ENCODE measurements around the genes L1CAM, DNASE1L1 and FAM3A.

- PRO-cap, 2 experiments, result no peak in any of the 2 experiments
Measured at GRCh38 chrX:153688546-153688920, 807 bp downstream of the SLC6A8 start.

GRCh38 chrX:153695414-153696476 lies 8.0 kb downstream of the SLC6A8 start:
- PRO-cap, 2 experiments, result no peak in any of the 2 experiments

DNA sequence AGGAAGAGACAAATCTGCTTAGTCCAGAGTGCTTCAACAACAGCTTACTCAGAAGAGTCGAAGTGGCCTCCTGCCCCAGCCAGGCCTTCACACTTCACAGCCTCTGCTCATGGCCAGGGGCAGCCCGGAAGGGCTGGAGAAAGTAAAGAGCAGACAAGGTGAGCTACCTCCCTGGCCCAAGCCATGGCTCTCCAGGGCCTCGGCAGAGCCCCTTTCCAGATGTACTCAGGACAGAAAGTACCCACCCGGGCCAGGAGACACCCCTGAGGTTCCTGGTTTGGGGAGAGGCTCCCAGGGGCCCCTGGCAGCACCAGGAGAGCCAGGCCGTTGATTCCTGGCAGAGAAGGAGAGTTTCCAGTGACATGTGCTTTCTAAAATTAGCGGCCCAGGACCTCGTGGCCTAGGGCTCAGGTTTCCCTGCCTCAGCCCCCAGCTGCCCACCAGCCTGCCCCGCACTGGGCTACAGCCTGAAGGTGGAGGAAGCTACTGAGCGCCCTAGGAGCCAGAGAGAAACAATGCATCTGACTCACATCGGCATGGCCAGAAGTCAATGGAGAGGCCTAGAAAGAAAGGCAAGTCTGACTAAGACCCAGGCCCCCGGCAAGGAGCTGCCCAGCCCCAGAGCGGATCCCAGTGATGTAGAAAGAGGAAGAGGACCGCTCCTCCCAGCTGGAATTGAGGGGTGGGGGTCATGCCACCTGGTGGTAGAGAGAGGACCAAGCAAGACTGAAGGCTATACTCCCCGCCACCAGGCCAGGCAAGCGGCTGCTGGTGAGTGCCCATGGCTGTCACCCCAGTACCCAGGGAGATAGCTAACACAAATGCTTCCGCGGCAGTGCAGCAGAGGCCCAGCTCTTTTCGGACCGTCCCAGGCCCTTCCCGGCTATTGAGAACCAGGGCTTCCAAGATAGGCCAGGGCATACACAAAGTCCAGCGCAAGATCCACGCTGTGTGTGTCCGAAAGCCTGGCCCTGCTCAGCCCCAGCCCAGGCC lies 17.7 kb downstream of the SLC6A8 start:
- PRO-cap, 2 experiments, result no peak in any of the 2 experiments

DNA sequence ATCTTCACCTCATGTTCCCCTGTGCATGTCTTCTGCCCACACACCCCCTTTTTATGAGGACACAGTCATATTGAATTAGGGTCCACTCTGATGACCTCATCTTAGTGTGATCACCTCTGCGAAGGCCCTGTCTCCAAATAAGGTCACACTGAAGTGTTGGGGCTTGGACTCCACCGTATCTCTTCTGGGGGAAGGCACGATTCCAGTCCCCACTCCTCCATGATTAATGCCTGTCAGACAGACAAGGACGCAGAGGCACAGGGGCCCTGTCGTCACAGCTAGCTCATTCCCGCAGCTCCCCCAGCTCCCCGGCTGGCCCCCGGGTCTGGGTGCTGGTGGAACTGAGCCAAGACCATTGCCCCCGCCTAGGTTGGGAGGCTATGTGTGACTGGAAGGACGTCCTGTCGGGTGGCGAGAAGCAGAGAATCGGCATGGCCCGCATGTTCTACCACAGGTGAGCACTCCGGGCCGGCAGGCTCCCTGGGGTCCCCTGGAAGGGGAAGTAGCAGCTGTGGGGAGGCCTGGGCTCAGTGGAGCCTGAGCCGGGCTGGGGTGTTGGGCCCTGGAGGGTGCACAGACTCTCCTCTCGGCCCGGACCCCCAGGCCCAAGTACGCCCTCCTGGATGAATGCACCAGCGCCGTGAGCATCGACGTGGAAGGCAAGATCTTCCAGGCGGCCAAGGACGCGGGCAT lies 18.1 kb downstream of the ABCD1 start:
- PRO-cap, 2 experiments, result no peak in any of the 2 experiments

GRCh38 chrX:153766103-153766826 lies 2.2 kb downstream of the PLXNB3 start:
- PRO-cap, 2 experiments, result peak in 1 of 2 experiments; most common plus-strand start chrX:153766607 (in 1); most common minus-strand start chrX:153766267 (in 1)

- PRO-cap, 2 experiments, result no peak in any of the 2 experiments
Measured at GRCh38 chrX:153824370-153824632, 6.0 kb downstream of the PDZD4 start.

DNA sequence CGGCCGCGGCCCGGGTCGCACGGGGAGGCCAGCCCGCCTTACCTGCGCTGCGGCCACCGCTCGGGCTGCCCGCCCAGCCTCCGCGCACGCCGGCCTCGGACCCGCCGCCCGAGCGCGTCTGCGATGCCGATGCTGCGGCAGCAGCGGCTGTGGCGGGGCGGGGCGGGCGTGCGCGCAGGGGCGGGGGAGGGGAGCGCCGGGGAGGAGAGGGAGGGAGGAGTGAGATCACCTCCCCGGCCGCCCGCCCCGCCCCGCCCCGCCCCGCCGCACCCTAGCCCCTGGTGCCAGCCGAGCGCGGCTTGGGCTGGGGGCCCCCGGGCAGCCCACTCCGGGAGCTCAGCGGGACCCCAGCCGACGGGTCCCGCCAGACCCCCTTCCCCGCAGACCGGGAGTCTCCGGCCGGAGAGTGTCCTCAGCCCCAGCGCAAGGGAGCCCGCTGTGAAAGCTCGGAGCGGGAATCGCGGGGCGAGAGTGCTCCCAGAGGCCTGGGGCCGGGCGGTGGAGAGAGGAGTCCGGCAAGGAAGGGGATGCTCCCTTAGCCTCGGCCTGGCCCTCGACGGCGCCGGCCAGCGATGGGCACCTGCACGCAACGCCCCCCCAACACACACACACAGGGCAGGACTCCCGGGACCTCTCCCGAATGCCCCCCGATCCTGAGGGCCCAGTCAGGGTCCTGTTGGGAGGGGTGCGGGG lies at the start of gene L1CAM:
L1CAM (minus strand) TSS at position 151 of the 693 bp plus-strand sequence.
- PRO-cap, 2 experiments, result peak in 1 of 2 experiments; most common minus-strand start position 120 of the sequence (in 1)

- PRO-cap, 2 experiments, result peak in 1 of 2 experiments; most common minus-strand start chrX:153974378 (in 1)
Measured at GRCh38 chrX:153973978-153974718, 1.6 kb downstream of the TMEM187 start.

GRCh38 chrX:154004150-154004920 lies 15.4 kb downstream of the IRAK1 start:
- PRO-cap, 2 experiments, result no peak in any of the 2 experiments

- PRO-cap, 2 experiments, result no peak in any of the 2 experiments
Measured at GRCh38 chrX:154010273-154011299, 9.1 kb downstream of the IRAK1 start.

DNA sequence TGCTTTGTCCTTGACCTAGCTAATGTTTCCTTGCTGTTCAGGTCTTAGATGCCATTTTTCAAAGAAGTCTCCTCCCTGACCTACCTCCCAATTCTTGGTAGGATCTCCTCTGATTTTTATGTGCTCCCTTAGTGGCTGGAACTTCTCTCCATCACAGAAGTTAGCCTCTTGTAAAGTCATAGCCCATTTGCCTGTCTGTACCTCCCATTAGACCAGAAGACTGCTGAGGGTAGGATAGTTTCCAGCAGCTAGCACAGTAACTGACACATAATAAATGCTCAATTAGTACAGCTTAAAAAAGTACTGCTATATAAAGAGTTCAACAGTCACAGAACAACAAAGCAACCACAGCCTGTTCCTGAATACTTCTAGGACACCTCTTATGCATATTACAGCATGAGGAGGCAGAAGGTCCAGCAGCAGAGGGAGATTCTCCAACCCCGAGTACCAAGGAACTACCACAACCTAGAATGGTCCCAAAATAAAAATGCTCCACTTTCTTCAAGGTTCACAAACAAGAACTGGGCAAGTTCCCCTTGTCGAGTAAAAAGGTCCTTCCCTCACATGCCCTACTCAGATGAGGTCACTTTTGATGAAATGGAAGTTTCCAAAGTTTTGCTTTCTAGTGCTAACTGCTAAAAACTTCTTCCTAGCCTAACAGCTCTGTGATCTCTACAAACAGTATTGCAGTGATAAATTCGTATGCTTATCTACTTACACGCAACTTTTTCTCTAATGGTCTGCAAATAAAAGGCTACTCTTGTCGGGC lies 13.0 kb downstream of the MECP2 start:
- PRO-cap, 2 experiments, result no peak in any of the 2 experiments

GRCh38 chrX:154361211-154361876 lies 13.1 kb downstream of the FLNA start:
- PRO-cap, 2 experiments, result no peak in any of the 2 experiments

- PRO-cap, 2 experiments, result no peak in any of the 2 experiments
Measured at GRCh38 chrX:154382551-154383493, 3.7 kb downstream of the EMD start.

- PRO-cap, 2 experiments, result no peak in any of the 2 experiments
Measured at GRCh38 chrX:154400399-154400832, 2.2 kb downstream of the RPL10 start.

DNA sequence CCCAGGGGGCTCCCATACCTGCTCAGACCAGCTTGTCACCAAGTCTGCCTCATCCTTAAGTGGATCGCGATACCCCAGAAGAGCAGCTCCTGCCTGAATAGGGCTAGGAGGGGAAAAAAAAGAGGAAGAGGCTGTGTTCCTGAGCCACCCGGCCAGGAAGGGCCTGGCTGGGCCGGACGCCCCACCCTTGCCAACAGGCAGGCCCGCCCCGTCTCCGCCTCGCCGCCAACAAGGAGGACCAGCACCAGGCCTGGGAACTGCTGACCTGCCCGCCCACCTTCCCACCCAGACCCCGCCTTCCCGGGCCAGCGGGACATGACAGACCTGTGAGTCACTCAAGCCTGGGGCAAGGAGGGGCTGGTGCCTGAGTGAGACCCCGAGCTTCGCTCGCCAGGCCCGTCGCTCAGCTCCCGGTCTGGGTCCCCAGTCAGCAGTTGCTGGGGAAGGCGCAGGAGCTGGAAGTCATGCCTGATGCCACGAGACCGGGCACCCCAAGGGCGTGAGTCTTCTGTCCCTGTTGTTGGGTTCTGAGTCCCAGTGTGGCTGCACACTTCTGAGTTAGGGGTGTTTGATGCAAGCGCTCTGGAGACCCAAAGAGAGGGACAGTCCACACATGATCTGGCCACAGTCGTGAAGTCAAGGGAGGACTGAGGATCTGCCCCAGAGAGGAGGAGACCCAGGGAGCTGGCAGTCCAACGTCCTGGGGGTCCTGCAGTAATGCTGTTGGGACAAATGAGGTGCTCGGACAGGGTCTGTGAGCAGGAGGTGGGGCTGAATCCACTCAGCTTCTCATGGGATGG lies at the start of gene DNASE1L1:
DNASE1L1 (minus strand) TSS at position 161 of the 800 bp plus-strand sequence.
- PRO-cap, 2 experiments, result peak in 1 of 2 experiments; most common plus-strand start position 349 of the sequence (in 1); most common minus-strand start position 230 of the sequence (in 1)

DNA sequence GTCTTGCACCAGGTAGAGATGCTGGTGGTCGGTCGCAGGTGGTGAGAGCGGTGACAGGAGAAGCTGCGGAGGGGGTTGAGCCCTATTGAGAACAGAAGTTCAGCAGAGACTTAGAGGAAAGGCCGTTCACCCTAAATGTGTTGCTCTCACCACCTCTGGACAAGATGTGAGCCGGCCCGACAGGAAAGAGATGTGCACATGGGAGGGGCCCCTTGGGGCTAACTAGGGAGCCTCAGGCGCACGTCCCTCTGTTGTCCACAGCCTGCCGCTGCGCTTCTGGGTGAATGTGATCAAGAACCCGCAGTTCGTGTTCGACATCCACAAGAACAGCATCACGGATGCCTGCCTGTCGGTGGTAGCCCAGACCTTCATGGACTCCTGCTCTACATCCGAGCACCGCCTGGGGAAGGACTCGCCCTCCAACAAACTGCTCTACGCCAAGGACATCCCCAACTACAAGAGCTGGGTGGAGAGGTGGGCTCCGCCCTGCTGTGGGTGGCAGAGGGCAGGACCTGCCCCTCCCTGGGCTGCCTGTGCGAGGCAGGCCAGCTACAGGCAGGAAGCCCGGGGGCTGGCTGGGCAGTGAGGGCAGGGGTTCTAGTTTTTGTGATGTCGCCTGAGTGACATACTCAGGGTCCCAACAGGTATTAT lies 8.1 kb downstream of the LAGE3 start:
- PRO-cap, 2 experiments, result no peak in any of the 2 experiments

- PRO-cap, 2 experiments, result no peak in any of the 2 experiments
Measured at GRCh38 chrX:154506259-154507041, 9.6 kb downstream of the FAM3A start.

- PRO-cap, 2 experiments, result no peak in any of the 2 experiments
Measured at GRCh38 chrX:154511408-154511851, 4.6 kb downstream of the FAM3A start.

- PRO-cap, 2 experiments, result peak in 1 of 2 experiments; most common plus-strand start chrX:154515503 (in 1)
Measured at GRCh38 chrX:154515090-154515584, 895 bp downstream of the FAM3A start.

DNA sequence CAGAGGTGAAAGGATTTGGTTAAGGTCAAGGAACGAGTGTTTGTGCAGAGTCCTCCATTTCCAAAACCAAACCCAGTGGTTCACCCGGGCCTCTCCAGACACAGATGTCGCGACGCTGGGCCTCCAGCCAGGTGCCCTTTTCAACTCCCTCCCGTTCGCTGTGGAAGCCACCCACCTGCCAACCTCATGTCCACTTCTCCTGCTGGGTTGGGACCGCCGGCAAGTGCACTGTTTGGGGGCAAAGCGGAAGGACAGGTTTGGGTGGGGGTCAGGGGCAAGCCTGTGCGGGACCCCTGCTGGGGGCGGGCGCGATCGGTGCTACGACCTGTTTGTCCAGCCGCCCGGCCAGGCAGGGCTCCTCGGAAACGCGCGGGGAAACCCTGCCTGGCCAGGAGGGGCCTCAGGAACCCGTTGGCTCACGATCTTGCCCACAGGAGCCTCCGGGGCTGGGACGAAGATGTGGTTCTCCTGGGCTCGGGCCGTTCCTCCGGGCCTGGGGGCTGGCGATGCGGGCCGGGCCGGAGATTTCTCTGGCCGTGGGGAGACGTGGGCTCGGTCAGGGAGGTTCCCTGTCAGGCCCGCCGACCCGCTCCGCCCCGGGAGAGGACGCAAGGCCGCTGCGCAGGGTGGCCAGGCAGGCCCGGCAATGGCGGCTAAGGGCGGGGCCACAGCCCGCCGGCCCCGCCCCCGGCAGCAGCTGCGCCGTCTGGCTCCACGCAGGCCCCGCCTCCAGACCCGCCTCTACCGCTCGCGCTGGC lies at the start of gene FAM3A:
FAM3A (minus strand) TSS at position 648 of the 758 bp plus-strand sequence.
- PRO-cap, 2 experiments, result peak in 1 of 2 experiments; most common minus-strand start position 648 of the sequence (in 1)